Endothelial cell of umbilical vein (primary cell): Measurements from ENCODE around the gene FEM1C.

GRCh38 chr5:112399570-112400055, 19.5 kb downstream of the EPB41L4A start:
- PRO-cap: no peak
CAGE:
- cytosol, long polyA minus RNA: no peak
- cytosol, long polyA plus RNA: no peak
- long polyA plus RNA: no peak
- nucleus, long polyA minus RNA: no peak
- nucleus, long polyA plus RNA: no peak

GRCh38 chr5:112707283-112708446, 30.0 kb upstream of the APC start:
- PRO-cap: bidirectional peak, plus-strand start at chr5:112707586, minus-strand start at chr5:112707376; bidirectional peak, plus-strand start at chr5:112707777, minus-strand start at chr5:112707830; bidirectional peak, plus-strand start at chr5:112708069, minus-strand start at chr5:112708024; unidirectional peak, minus-strand start at chr5:112708150
CAGE:
- cytosol, long polyA minus RNA: start-site peak on the plus strand at chr5:112707498-112707612, 103 reads
- cytosol, long polyA plus RNA: no peak
- long polyA plus RNA: no peak
- nucleus, long polyA minus RNA: start-site peak on the plus strand at chr5:112707519-112707639, 707 reads
- nucleus, long polyA plus RNA: start-site peak on the plus strand at chr5:112707582-112707620, 85 and 108 reads in 2 replicates

GRCh38 chr5:112861914-112862428, 884 bp downstream of the SRP19 start:
- PRO-cap: unidirectional peak, minus-strand start at chr5:112862192
CAGE:
- cytosol, long polyA minus RNA: no peak
- cytosol, long polyA plus RNA: no peak
- long polyA plus RNA: no peak
- nucleus, long polyA minus RNA: no peak
- nucleus, long polyA plus RNA: no peak

DNA sequence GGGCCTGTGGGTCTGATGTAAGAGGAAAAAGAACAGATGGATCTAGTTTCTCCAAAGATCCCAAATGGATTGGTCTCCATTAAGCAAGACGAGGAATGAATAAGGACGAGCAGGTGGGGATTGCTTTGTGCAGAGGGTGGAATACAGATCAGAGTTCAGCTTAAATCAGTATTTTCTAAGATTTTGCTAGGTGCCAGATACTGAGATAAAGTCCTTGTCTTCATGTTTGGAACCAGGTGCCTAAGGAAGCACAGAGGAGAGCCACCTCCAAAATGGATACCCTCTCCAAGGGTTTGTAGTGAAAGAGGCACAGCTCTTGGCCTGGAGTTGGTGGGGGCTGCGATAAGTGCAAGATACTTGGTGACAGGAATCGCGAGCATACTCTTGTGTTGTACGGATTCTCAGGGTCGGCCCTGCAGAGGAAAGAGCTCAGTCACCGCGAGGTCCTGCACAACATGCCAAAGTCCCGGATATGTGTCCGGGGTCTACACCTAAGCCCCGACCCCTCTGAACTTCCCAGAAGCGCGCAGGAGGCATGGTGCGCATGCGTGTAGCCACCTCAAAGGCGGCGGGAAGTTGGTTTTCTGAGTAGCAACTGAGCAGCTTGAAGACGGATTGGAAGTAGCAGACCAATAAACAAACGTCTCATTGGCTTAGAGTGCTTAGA, 477 bp upstream of the DCP2 start:
- PRO-cap: bidirectional peak, plus-strand start outside the sequence, minus-strand start at position 509 of the sequence
CAGE:
- cytosol, long polyA minus RNA: no peak
- cytosol, long polyA plus RNA: no peak
- long polyA plus RNA: no peak
- nucleus, long polyA minus RNA: no peak
- nucleus, long polyA plus RNA: no peak

- PRO-cap: no peak
CAGE:
- cytosol, long polyA minus RNA: start-site peak on the plus strand at chr5:113013694-113013800, 13 reads
- cytosol, long polyA plus RNA: no peak
- long polyA plus RNA: no peak
- nucleus, long polyA minus RNA: no peak
- nucleus, long polyA plus RNA: no peak
Measured at GRCh38 chr5:113013420-113014209, 37.0 kb downstream of the DCP2 start.

DNA sequence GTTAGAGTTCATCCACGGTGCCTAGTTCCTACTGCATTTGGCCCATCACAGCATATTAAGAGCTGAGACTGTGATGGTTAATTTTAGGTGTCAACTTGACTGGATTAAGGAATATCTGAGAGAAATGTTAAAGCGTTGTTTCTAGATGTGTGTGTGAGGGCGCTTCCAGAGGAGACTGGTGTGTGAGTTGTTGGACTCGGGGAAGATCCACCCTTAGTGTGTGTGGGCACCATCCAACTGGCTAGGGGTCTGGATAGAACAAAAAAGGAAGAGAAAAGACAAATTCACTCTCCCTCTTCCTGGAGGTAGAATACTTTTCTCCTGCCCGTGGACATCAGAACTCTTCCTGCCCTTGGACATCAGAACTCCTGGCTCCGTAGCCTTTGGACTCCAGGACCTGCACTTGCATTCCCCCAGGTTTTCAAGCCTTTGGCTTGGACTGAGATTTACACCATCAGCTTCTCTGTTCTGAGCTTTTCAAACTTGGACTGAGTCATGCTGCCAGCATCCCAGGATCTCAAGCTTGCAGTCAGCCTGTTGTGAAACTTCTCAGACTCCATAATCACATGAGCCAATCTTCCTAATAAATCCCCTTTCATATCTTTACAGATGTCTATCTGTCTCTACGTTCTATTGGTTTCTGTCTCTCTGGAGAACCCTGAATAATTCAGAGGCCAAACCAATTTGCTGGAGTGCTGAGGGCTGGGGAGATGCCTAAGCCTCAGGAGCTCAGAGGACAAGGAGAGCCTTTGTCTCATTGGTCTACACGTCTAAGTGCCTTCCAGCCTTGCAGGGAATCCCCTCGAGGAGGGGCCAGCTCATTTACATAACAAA, 164.4 kb downstream of the DCP2 start:
- PRO-cap: no peak
CAGE:
- cytosol, long polyA minus RNA: no peak
- cytosol, long polyA plus RNA: no peak
- long polyA plus RNA: no peak
- nucleus, long polyA minus RNA: no peak
- nucleus, long polyA plus RNA: no peak

DNA sequence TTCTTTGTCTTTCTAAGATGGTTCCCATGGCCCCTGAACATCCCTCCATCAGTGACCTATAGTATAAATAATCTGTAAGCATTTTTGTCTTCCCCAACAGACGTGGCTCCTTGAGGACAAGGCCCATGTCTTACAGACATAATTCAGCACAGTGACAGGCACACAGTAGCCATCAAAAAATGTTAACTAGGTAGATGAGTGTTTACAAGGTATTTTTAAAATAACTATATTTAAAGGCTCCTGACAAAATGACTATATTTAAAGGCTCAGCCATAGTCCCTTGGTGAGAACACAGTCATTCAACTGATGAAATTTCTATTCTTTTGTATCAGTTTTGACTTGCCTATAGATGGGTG, 218.4 kb downstream of the TSSK1B start:
- PRO-cap: no peak
CAGE:
- cytosol, long polyA minus RNA: no peak
- cytosol, long polyA plus RNA: no peak
- long polyA plus RNA: no peak
- nucleus, long polyA minus RNA: no peak
- nucleus, long polyA plus RNA: no peak

DNA sequence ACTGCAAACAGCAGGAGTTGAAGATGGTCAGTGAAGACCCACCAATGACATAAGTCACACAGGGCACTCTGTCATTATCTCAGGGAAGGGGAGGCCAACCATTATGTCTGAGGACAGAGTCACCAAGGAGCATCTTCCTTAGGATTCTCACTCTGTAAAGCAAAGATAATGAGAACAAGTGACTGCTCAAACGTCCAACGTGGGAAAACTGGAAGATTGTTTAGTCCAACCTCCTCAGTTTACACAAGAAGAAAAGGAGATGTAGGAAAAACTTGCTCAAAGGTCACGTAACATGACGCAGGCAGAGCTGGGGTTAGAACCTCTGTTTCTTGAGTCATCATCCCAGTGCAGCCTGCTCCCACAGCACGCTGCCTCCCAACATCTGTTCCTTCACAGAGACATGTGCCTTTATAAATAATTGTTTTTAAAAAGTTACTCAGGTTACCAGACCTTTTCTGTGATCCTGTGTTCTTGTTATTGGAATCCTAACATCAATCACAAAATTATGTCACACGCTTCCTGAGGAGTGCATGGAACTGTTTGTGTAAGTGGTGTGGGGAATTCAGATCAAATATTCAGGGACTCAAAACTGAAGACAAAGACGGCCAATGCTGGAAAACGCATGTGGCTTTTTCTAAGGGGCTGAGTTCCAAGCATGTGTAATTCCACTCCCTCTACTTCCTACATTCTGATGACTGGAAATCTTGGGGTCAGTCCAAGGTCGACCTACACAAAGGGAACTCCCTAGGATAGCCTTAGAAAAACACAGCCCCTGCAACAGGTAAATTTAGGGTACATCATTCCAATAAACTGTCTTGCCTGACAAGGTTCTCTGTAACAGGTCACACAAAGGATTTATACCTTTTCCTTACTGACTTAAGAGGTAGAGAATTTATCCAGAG, 184.4 kb downstream of the TSSK1B start:
- PRO-cap: bidirectional peak, plus-strand start at position 340 of the sequence, minus-strand start at position 210 of the sequence; bidirectional peak, plus-strand start at position 598 of the sequence, minus-strand start at position 572 of the sequence
CAGE:
- cytosol, long polyA minus RNA: no peak
- cytosol, long polyA plus RNA: no peak
- long polyA plus RNA: no peak
- nucleus, long polyA minus RNA: no peak
- nucleus, long polyA plus RNA: no peak

- PRO-cap: no peak
CAGE:
- cytosol, long polyA minus RNA: no peak
- cytosol, long polyA plus RNA: no peak
- long polyA plus RNA: no peak
- nucleus, long polyA minus RNA: no peak
- nucleus, long polyA plus RNA: no peak
Measured at GRCh38 chr5:113526117-113527036, 12.9 kb downstream of the YTHDC2 start.

DNA sequence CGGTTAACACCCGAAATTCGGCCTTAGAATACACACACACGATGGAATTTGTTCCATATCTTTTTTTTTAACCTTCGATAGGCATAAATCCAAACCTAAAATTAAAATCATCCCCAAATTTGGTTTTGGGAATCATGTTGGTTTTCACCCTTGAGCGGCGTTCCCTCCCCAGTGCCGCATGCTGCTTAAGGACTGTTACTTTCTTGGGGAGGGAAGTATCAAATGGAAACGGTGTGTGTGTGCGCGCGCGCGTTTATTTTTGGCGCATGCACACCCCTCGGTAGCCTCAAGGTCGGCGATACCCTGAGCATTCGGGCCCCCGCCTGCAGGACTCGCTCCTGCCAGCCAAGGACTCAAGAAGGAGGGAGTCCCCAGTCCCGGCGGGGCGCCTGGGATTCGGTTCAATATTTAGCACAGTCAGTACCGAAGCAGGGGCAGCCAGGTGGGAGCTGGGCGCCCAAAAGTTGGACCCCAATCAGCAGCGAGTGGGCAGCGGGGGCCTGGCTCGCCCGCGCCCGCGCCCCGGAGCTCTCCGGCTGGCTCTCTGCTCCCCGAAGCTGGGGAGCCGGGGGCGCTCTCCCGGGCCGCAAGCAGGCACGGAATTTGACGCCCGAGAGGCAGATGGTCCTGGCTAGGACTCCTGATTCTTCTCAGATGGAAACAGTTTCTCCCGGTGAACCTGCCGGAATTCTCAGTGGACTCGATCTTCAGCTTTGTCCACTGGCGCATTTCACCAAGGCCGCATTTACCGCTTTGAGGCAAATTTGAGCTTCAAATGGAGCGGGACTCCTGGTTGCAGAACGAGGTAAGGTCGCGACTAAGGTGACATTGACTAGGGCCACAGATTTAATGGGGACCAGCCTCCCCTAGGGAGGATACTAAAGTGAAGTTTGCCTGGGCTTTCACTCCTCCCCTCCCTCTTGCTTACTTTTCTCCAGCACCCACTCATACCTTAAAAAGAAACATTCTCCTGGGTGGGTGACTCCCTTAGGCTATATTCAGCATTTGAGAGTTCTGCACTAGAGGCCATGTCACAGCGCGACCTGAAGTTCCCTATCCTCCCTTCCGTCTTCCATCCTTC, 305.8 kb upstream of the KCNN2 start:
- PRO-cap: no peak
CAGE:
- cytosol, long polyA minus RNA: no peak
- cytosol, long polyA plus RNA: no peak
- long polyA plus RNA: no peak
- nucleus, long polyA minus RNA: no peak
- nucleus, long polyA plus RNA: no peak

- PRO-cap: no peak
CAGE:
- cytosol, long polyA minus RNA: no peak
- cytosol, long polyA plus RNA: no peak
- long polyA plus RNA: no peak
- nucleus, long polyA minus RNA: no peak
- nucleus, long polyA plus RNA: no peak
Measured at GRCh38 chr5:115461427-115461836, 83.1 kb downstream of the FEM1C start.

GRCh38 chr5:115484189-115484662, 60.3 kb downstream of the FEM1C start:
- PRO-cap: no peak
CAGE:
- cytosol, long polyA minus RNA: no peak
- cytosol, long polyA plus RNA: no peak
- long polyA plus RNA: no peak
- nucleus, long polyA minus RNA: no peak
- nucleus, long polyA plus RNA: no peak

DNA sequence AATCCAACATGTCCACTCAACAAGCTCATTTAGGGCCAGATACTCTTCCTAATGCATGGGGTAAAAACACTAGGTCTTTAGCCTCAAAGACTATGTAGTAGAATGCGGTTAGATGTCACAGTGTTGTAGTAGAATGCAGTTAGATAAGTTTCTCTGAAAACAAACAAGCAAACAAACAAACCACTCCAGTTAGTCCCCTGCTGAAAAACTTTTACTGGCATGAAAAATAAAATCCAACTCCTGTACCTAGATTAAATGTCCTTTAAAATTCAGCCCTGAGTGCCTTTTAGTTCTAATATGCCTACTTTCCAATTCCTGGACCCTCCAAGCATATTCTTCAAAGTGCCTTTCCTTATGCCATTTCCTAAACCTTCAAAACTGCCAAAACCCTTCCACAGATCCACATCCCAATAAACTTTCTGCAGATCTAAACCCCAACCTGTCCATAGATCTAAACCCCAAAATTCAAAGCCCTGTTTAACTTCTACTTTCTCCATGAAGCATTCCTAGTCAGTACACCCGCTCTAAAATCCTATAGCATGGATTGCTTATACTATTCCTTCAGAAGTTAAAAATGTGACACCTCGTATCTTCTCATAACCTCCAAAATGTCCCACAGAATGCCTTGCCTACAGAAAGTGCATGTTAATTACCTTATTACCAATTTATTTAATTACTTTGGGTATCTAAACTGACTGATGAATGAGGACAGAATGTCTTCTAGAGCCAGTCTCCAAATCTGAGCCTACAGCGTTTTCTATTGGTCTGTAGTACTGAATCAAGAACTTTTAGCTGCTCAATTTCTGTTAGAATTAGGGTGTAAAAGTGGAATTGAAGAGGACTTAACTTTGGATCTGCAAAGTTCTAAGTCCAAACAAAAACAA, 5.9 kb downstream of the FEM1C start:
- PRO-cap: no peak
CAGE:
- cytosol, long polyA minus RNA: no peak
- cytosol, long polyA plus RNA: no peak
- long polyA plus RNA: no peak
- nucleus, long polyA minus RNA: no peak
- nucleus, long polyA plus RNA: no peak

GRCh38 chr5:115543766-115544609, 587 bp downstream of the FEM1C start:
- PRO-cap: bidirectional peak, plus-strand start at chr5:115543974, minus-strand start at chr5:115543973; bidirectional peak, plus-strand start at chr5:115544302, minus-strand start at chr5:115544160
CAGE:
- cytosol, long polyA minus RNA: no peak
- cytosol, long polyA plus RNA: no peak
- long polyA plus RNA: no peak
- nucleus, long polyA minus RNA: start-site peak on the minus strand at chr5:115543801-115544027, 43 reads; start-site peak on the minus strand at chr5:115544160-115544203, 80 reads; start-site peak on the minus strand at chr5:115544311-115544384, 17 reads
- nucleus, long polyA plus RNA: start-site peak on the minus strand at chr5:115544158-115544167, 28 and 30 reads in 2 replicates

DNA sequence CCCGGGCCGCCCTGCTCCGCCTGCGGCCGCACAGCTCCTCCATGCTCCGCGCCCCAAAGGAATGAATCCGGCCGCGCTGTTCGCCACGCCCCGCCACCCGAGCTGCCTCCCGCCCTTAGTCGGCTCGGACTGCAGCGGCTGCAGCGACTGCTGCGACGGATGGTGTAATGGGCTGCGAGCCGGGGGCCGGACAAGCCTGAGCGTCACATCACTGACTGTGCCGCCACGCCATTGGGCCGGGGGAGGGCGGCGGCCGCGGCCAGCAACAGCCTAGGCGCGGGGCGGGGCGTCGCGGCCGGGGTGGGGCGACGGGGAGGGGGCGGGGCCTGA, at the start of gene FEM1C:
Gene FEM1C, minus strand, starts transcription at position 166 of the 330 bp plus-strand sequence.
- PRO-cap: bidirectional peak, plus-strand start outside the sequence, minus-strand start at position 63 of the sequence
CAGE:
- cytosol, long polyA minus RNA: start-site peak on the minus strand centred at position 64 of the sequence, 19 bp wide, 73 reads
- cytosol, long polyA plus RNA: no peak
- long polyA plus RNA: no peak
- nucleus, long polyA minus RNA: start-site peak on the minus strand centred at position 106 of the sequence, 96 bp wide, 316 reads
- nucleus, long polyA plus RNA: start-site peak on the minus strand centred at position 104 of the sequence, 99 bp wide, 53 and 54 reads in 2 replicates

DNA sequence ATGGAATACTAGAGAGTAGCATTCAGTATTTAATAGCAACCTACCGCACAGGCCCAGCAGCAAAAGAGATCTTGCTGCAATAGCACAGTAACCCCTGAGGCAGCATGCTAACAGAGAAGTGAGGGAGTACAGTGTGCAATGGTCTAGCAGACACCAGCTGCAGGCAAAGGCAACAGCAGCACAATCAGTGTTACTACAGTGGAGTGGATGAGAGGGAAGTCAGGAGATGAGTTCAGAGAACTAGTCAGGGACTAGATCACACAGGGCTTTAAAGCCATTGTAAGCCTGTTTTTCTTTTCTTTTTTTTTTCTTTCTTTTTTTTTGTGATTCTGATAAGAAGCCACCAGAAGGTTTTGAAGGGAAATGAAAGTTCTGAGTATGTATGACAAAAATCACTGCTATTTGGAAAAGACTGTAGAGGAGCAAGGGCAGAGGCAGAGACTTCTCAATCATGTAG, 2.7 kb downstream of the TICAM2 start:
- PRO-cap: no peak
CAGE:
- cytosol, long polyA minus RNA: no peak
- cytosol, long polyA plus RNA: no peak
- long polyA plus RNA: no peak
- nucleus, long polyA minus RNA: no peak
- nucleus, long polyA plus RNA: no peak

- PRO-cap: no peak
CAGE:
- cytosol, long polyA minus RNA: no peak
- cytosol, long polyA plus RNA: no peak
- long polyA plus RNA: no peak
- nucleus, long polyA minus RNA: no peak
- nucleus, long polyA plus RNA: no peak
Measured at GRCh38 chr5:115735016-115735580, 81.4 kb downstream of the CDO1 start.

GRCh38 chr5:115841082-115841459, 294 bp downstream of the ATG12 start:
- PRO-cap: no peak
CAGE:
- cytosol, long polyA minus RNA: no peak
- cytosol, long polyA plus RNA: no peak
- long polyA plus RNA: no peak
- nucleus, long polyA minus RNA: no peak
- nucleus, long polyA plus RNA: no peak

GRCh38 chr5:116494262-116494687, 80.3 kb downstream of the SEMA6A start:
- PRO-cap: no peak
CAGE:
- cytosol, long polyA minus RNA: no peak
- cytosol, long polyA plus RNA: no peak
- long polyA plus RNA: no peak
- nucleus, long polyA minus RNA: no peak
- nucleus, long polyA plus RNA: no peak

GRCh38 chr5:116558876-116559772, 15.5 kb downstream of the SEMA6A start:
- PRO-cap: no peak
CAGE:
- cytosol, long polyA minus RNA: no peak
- cytosol, long polyA plus RNA: no peak
- long polyA plus RNA: no peak
- nucleus, long polyA minus RNA: no peak
- nucleus, long polyA plus RNA: no peak